Metastatic Liver Carcinoma in the Adrenal Gland (tissue), 2 donors: ENCODE data around the gene SMIM21.

DNA sequence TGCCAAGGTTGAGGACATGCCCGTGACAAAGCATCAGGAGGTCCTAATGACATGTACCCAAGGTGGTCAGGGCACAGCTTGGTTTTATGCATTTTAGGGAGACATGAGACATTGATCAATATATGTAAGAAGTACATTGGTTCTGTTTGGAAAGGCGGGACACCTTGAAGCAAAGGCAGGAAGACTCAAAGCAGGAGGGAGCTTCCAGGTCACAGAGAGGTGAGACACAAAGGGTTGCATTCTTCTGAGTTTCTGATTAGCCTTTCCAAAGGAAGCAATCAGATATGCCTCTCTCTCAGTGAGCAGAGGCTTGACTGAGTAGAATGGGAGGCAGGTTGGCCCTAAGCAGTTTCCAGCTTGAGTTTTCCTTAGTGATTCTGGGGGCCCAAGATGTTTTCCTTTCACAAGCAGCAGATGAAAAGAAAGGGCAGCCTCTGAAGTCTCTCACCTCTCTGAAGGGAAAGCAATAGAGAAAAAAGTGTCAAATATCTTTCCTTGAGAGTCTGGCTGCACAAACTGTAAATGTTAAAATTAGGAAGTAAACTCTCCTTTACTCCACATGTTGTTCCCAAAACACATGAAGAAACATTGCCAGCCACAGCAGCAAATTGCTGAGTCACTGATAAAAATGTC lies 40.4 kb downstream of the CYB5A start:
- PRO-cap, 2 experiments: no peak in any of the 2 experiments

GRCh38 chr18:74281599-74282434 lies 9.9 kb downstream of the CYB5A start:
- PRO-cap, 2 experiments: peak in 1 of 2 experiments; most common plus-strand start chr18:74282191 (in 1); most common minus-strand start chr18:74282109 (in 1)

DNA sequence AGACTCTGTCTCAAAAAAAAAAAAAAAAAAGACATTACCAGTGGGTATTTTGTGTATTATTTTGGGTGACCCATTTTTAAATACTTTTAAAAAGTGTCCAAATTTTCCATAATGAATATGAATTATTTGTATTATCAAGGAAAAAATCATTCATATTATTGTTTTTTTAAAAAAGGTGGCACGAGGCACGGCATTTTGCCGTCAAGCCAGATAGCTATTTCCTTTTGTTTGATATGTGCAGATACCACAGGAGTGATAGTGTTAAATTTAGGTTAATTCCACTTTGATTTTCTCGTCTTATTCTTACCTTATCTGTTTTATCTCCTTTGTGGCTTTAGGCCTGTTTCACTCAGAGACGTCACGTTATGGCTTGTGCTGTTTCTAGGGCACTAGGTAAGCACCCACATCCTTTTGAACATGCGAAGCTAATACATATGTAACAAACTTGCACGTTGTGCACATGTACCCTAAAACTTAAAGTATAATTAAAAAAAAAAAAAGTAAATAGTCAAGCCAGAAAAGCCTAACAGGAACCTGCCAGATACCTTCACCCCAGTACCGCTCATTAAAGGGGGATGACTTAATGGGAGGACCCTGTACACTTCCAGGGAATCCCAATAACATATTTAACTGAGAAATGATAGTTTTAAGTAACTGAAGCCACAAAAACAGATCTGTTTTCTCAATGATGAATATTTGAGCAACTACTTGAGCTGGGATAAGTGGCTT lies 57.8 kb downstream of the C18orf63 start:
- PRO-cap, 2 experiments: no peak in any of the 2 experiments

DNA sequence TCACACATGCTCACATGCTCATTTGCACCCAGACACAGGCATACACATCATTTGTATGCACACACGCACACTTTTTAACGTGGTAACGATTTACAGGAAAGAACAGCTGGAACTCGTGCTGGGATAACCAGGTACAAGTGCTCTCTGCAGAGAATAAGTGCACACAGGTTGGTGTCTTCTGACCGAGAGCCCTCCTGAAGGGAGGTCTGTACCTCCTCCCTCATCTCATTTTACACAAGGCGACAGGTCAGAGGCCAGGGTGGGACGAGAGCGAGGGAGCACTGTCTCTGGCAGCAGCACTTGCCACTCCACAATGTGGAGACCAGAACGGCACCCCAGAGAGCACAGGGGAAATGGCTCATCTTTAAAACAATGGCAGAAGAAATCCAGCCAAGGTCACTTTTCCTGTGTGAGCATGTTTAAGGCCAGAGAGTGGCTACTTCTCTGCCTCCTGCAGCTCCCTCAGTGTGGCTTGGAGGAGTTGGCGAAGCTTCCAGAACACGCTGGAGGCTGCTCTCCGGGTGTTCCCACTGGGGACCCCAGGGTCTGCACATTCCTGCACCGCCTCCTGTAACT lies 21.0 kb downstream of the DIPK1C start:
- PRO-cap, 2 experiments: no peak in any of the 2 experiments

- PRO-cap, 2 experiments: no peak in any of the 2 experiments
Measured at GRCh38 chr18:74456160-74456825, 815 bp downstream of the DIPK1C start.

DNA sequence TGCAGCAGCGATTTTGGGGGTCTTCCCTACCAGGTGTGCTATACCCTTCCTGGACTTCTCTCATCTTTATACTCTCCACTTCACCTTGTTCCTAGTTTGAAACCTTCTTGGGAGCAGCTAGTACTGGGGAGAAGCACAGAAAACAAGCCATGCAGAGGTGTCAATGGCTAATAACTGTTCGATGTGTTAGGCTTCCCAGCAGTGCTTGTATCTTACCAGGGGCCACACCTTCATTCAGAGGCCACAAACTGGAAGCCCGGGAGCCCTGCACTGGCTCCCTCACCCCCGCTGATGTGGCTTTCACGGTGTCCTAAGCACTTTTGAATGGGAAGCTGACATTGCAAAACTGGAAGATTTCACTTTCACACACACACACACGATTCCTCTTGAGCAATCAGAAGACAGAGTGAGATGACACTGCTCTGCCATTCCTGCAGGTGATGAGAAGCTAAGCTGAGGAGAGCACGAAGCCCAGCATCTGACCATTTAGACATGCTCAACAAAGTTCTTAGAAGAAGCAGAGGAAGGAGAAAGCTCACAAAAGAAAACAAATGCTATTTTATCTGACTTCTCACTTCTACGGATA lies 8.7 kb upstream of the ZNF407 start:
- PRO-cap, 2 experiments: no peak in any of the 2 experiments

- PRO-cap, 2 experiments: no peak in any of the 2 experiments
Measured at GRCh38 chr18:74631438-74632482, 34.1 kb downstream of the ZNF407 start.

DNA sequence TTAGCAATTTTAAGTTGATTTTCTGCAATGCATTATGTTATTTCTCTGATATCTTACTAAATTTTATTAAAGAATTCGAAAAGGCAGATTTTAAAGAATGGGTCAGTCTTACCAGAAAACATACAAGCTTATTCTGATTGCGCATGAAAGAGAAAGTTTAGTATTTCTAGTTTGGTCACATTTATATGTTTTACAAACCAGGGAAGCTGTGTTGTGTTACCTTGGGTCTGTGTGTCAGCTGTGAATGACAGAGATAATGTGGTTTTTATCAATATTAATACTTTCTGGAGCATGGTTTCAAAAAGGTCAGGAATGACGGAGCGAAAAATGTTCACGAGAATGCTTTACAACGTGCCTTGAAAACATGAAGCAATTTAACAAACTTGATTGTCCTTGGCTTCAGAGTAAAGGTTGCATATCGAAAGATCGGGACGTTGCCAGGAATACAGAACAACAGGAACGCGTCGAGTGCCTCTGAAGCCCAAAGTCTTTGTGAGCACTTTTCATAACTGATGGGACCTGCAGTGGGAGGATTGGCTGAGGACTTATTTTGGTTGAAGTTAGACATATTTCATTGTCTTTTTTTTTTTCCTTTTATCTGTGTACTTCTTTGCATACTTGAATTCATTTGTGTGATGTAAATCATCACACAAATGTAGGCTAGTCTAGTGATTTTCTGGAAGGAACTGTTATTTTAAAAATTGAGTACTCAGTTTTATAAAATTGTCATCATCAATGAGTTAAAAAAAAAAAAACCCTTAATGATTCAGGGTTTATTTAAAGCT lies 206.1 kb downstream of the ZNF407 start:
- PRO-cap, 2 experiments: no peak in any of the 2 experiments

GRCh38 chr18:75010151-75010861 lies 198.6 kb downstream of the PTGR3 start:
- PRO-cap, 2 experiments: no peak in any of the 2 experiments

DNA sequence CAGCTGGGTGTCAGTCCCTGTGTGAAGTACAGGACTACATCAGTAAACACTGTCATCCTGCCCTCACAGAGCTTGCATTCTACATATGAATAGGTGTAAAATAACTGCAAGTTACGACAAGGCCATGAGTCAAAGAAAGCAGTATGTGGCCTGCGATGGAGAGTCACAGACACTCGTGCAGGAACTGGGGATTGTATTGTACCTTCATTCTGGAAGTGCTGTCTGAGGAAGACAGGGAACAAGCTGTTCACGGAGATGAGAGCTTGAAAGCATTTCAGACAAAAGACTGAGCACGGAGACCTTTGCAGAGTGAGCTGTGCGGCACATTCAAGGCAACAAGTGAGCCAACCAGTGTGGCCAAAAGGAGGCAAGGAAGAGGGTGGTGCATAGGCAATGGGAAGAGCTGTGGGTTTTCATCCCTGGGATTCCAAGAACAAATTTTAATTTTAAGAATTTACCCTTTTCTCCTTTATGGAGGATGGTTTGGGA lies 182.0 kb downstream of the PTGR3 start:
- PRO-cap, 2 experiments: no peak in any of the 2 experiments

GRCh38 chr18:75052210-75052798 lies 156.6 kb downstream of the PTGR3 start:
- PRO-cap, 2 experiments: no peak in any of the 2 experiments

DNA sequence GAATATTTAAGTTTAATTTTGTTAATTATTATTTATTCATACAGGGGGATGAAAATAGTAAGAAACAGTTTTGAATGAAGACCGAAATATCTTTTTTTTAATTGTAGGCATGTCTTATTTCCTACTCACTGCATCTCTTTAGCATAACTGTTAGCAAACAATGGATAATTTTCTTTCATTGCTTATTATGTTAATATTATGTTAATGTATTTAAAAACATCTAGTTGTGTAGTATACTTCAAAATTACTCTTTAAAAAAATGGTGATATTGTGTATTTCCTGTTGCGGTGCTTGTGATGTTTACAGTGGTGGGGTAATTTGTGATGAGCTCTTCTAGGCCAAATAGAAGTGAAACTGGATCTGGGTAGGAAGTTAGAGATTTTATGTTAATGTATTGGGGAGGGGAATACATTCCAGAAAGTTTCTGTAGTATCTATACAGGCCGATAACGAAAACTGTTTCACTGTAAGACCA lies 5.5 kb downstream of the TSHZ1 start:
- PRO-cap, 2 experiments: no peak in any of the 2 experiments

- PRO-cap, 2 experiments: no peak in any of the 2 experiments
Measured at GRCh38 chr18:75427429-75428065, at the start of gene SMIM21. TSS of gene SMIM21 (minus strand) at chr18:75427703.

- PRO-cap, 2 experiments: no peak in any of the 2 experiments
Measured at GRCh38 chr18:75455344-75456688, 28.3 kb upstream of the SMIM21 start.

GRCh38 chr18:76056710-76057301 lies 438.2 kb downstream of the ZNF516 start:
- PRO-cap, 2 experiments: no peak in any of the 2 experiments

DNA sequence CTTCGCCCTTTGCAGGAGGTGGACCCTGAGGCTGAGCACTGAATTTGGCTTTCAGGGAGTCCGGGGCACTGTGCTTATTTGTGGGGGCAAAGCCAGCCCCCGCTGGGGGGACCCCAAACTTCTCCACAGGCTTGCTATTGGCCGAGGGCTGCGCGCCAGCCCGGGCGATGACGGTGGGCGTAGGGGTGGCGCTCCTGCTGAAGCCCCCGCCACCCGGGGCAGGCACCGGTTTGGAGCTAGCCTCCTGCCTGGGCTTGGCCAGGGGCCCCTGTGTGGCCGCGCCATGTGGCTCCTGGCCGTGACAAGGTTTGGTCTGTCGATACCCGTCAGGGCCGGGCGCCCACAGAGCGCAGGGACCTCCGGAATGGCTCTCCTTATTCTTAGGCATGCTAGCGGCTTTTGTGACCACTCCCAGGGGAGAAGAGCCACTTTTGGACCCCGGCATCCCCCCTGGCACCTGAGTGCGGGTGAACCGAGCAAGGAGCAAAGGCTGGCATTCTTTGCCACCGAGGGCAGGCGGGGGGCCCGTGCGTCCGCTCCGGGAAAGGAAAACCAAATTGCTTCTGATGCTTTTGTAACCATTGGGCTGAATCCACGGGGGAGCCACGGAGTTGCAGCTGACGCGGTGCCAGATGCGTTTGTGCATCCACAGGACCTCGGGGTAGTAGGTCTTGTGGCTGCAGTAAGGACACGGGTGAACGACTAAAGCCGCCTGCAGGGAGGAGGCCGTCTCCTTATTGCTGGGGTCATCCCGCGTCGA lies 115.7 kb downstream of the ZNF516 start:
- PRO-cap, 2 experiments: no peak in any of the 2 experiments

DNA sequence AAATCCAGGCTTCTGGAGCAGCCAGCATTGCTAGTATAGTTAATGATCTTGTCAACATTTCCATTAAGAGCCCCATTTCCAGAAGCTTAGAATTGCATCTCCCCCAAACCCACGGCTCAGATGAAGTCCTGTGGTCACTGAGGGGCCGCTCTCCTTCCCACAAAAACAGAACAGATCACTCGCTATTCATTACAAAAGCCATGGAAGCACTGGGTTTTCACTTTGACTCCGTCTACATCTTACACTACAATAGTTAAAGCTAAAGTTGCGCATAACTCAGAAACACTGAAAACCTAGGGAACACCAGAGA lies 41.9 kb downstream of the ZNF516 start:
- PRO-cap, 2 experiments: no peak in any of the 2 experiments

DNA sequence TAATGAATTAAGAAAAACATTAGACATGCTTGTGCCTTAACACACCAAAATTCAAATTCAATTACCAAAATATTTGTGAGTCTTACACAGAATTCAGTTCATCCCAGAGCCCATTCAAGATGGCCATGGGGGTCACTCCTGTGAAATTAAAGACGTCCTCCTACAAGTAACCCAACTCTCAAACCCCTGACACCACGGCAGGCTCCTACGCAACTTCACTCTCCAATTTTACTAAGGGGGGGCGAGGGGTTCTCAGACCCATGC lies 5.1 kb downstream of the ZNF516 start:
- PRO-cap, 2 experiments: no peak in any of the 2 experiments

GRCh38 chr18:76491270-76492259 lies 3.5 kb downstream of the ZNF516 start:
- PRO-cap, 2 experiments: peak in 2 of 2 experiments; most common plus-strand start chr18:76491983 (in 2); most common minus-strand start chr18:76491508 (in 2)

- PRO-cap, 2 experiments: no peak in any of the 2 experiments
Measured at GRCh38 chr18:76599298-76599858, 104.3 kb upstream of the ZNF516 start.